ENCODE data around the genes ABCA1, SLC44A1 and TAL2.

GRCh38 chr9:104879677-104880151, 48.2 kb downstream of the ABCA1 start:
- PRO-cap = no peak

DNA sequence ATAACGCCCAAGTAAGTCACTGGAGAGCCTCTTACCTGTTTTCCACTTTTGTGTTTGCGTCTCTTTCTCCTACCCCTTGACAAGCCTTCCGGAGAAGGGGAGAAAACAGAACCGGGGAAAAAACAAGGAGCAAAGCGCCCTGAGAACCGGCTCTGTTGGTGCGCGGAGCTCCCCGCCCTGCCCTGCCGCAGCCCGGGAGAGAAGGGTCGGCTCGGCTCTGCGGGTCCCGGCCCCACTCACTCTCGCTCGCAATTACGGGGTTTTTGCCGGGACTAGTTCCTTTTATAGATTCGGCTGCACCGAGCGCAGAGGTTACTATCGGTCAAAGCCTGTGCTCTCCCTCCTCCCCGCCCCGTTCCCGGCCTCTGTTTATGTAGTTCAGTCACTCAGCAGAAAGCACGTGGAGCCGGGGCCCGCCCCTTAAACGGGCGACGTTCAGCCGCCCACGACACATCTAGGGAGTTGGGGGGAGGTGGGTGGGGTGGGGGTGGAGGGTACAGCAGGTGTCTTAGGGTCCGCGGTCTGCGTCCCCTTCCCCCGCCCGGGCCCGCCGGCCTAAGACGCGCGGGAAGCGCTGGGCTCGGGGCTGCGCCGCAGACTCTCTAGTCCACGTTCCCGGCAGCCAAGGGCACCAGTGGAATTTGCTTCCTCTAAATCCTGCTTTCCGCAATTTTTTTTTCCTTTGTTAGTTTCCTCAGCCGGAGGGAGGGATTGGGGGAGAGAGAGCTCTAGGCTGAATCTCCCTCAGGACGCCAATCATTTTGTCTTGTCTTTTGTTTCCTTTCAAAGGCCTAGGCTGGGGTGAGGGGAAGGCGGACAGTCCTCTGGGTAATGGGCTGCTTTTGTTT, at the start of gene ABCA1:
Gene ABCA1 (minus strand): TSS at position 256 of the 848 bp plus-strand sequence.
- PRO-cap = unidirectional peak, minus-strand start at position 254 of the sequence

DNA sequence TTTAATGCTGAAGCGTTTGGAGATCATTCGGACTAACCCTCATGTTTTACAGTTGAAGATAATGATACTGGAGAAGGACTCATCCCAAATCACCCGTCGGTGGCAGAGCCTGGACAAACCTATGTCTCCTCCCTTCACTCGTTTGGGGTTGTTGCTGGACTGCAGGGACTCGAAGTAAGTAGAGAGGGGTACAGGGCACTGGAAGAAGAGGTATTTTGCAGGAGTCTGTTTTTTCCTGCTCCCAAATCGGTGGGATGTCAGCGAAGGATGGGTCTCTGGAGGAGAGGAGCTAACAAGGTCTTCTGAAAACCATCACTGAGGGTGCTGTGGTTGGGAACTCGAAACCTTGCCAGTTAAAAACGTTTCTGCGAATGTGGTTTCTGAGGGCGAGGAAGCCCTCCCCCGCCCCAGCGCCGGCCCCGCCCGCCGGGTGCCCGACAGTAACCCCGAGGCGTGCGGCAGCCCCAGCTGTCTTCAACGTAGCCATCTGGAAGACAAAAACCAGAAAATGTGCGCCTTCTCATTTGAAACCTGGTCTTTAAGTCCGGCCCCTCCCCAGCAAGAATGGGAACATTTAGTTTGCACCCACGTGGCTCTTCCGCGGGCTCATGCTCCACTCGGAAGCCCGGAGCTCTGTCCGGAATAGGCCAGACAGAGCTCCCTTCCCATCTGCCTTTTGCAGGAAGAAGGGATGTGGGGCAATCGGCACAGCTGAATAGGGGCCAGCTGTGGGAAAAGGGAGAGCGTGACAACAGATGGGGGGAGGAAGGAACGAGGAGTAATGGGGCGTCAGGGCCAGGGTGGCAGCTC, 63.1 kb upstream of the ABCA1 start:
- PRO-cap = bidirectional peak, plus-strand start at position 443 of the sequence, minus-strand start at position 328 of the sequence

GRCh38 chr9:104993555-104994371, 65.8 kb upstream of the ABCA1 start:
- PRO-cap = no peak

GRCh38 chr9:105243998-105245252, at the start of gene SLC44A1:
Gene SLC44A1, plus strand, starts transcription at chr9:105244651.
- PRO-cap = bidirectional peak, plus-strand start at chr9:105244468, minus-strand start at chr9:105244367; bidirectional peak, plus-strand start at chr9:105245291, minus-strand start at chr9:105245098

- PRO-cap = bidirectional peak, plus-strand start at chr9:105245691, minus-strand start at chr9:105245593
Measured at GRCh38 chr9:105245626-105245835, 1.1 kb downstream of the SLC44A1 start.

DNA sequence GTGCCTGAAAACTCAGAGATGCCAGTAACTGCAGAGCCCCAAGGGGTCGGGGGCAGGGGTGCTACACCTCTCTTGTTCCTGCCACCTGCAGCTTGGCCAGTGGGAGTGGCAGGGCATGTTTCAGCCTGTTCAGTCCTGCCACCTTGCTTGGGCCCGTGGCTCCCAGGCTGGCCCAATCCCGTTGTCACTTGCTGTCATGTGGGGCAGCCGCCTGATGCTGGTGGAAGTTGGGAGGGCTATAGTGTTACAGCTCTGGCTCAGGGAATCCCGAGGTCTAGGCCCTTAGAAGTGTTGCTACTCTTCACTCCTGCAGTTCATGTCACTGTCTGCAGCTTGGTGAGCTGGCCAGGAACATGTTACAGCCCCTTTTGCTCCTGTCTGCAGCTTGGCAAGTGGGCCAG, 10.1 kb downstream of the FSD1L start:
- PRO-cap = no peak

GRCh38 chr9:105458358-105458916, 10.6 kb downstream of the FSD1L start:
- PRO-cap = no peak

- PRO-cap = no peak
Measured at GRCh38 chr9:105656525-105657026, 5.7 kb upstream of the TAL2 start.

DNA sequence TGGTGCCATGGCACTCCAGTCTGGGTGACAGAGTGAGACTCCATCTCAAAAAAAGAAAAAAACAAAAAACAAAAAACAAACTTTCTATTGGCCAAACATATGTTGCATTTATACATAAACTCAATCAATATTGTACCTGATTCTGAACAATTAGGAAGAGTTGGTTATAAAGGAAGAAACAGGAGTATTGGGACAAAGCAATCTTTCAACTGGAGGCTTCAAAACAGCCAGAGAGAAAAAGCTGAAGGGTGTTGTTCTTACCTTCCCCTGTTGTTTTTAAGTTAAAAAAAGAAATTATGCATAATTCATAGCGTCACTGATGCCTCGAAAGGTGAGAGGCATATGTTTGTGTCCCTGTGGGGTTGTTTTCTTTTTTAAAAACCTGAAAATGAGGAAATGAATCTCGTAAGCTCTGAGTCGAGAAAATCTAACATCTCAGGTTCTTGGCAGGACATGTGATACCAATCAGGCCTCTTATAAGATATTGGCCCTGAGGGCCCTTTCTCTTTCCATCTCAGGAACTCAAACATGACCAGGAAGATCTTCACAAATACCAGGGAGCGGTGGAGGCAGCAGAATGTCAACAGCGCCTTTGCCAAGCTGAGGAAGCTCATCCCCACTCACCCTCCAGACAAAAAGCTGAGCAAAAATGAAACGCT, at the start of gene TAL2:
Gene TAL2 (plus strand): TSS at position 489 of the 659 bp plus-strand sequence.
- PRO-cap = no peak

DNA sequence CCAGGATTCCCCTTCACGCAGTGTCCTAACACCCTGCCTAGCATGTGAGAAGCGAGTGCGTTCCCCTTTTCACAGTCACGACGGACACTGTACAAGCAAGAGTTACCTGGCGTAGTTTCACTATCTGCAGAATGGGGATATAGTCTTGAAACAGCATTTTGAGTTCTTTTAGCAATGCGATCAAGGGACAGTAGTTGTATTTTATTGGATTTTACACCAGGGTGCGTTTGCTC, 911 bp downstream of the TMEM38B start:
- PRO-cap = no peak

- PRO-cap = no peak
Measured at GRCh38 chr9:105711723-105712233, 17.4 kb downstream of the TMEM38B start.

DNA sequence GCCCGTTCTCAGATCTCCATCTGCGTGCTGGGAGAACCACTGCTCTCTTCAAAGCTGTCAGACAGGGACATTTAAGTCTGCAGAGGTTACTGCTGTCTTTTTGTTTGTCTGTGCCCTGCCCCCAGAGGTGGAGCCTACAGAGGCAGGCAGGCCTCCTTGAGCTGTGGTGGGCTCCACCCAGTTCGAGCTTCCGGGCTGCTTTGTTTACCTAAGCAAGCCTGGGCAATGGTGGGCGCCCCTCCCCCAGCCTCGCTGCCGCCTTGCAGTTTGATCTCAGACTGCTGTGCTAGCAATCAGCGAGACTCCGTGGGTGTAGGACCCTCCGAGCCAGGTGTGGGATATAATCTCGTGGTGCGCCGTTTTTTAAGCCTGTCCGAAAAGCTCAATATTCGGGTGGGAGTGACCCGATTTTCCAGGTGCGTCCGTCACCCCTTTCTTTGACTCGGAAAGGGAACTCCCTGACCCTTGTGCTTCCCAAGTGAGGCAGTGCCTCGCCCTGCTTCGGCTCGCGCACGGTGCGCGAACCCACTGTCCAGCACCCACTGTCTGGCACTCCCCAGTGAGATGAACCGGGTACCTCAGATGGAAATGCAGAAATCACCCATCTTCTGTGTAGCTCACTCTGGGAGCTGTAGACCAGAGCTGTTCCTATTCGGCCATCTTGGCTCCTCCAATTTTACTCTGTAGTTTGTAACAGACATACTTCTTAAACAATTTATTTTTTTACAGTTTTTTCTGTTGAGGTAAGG, 88.2 kb downstream of the TMEM38B start:
- PRO-cap = no peak

DNA sequence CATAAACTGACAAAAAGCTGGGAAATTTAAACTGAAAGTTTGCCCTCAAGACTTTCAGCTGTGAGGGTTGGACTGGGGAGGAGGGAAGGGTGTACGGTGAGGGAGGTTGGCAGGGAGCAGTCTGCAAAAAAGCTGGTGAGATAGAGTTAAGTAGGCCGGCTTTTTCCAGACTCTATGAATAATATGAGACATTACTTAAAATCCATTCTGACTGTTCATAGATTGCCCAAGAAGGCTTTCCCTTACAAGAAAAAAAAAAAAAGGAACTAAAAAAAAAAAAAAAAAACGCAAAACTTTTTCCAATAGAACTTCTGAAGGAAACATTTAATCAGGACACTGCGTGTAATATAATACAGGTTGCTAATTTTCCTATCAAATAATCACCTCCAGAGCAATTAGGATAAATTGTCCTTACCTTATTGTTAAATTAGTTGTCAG, 164.7 kb upstream of the ZNF462 start:
- PRO-cap = no peak

- PRO-cap = no peak
Measured at GRCh38 chr9:106861676-106862420, 1.1 kb upstream of the ZNF462 start.

- PRO-cap = bidirectional peak, plus-strand start at chr9:106864279, minus-strand start at chr9:106864288
Measured at GRCh38 chr9:106864226-106865303, 1.6 kb downstream of the ZNF462 start.

- PRO-cap = no peak
Measured at GRCh38 chr9:107011239-107012264, 148.6 kb downstream of the ZNF462 start.

DNA sequence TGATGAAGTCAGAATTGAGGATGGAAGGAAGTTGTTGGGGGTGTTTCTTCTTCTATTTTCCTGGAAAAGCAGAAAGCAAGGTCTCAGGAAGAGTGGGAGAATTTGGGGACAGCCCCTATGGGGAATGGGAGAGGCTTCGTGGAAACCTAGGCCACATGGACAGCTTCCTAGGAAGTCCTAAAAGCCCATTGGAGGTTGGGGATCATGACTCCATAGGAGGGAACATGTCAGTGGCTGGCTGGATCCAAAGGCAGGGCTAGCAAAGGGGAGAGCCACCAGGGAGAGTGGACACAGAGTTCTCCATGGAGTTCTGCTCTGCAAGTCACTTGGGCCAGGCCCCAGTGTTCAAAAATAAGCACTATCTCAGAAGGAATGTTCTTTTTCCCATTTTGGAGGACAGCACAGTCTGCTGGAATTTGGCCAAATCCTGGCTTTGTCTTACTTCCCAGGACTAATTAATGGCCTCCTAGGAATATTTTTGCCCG, 140.7 kb upstream of the RAD23B start:
- PRO-cap = no peak

GRCh38 chr9:107192383-107192726, 90.7 kb upstream of the RAD23B start:
- PRO-cap = no peak

DNA sequence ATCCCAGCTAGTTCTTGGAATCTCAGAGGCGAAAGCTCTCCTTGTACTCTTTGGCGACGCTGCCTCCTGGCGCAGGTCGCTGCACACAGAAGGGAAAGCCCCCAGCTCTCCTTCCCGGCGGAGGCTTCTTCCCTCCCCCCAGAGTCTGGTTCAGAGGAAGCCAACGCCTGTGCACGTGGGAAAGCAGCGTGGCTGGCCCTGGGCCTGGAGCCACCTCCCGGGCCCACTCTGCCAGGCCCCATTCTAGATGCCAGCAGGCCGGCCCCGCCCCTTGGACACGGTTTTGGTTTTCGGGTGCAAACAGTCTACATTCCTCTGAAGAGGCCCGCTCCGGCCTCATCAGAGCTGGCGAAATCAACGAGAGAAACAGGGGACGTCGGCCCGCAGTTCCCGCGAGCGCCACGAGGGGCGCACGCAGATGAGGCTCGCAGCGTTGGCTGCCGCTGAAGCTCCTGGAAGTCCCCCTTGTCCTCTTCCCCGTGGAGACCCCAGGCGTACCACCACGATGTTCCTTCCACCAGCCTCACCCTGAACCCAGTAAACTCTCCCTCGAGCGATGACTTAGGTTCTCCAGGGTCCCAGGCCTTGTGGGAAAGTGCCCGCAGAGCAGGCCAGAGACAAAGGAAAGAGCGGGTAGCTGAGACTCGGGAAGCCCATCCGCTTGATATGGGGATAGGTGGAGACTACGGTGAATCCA, 64.4 kb downstream of the KLF4 start:
- PRO-cap = no peak

All from penis (tissue), 1 donor.